Right cardiac atrium (tissue), 1 donor: ENCODE measurements around a stretch of chr15.

- PRO-cap = no peak
Observed at GRCh38 chr15:98732228-98732787, 84.0 kb downstream of the IGF1R start.

DNA sequence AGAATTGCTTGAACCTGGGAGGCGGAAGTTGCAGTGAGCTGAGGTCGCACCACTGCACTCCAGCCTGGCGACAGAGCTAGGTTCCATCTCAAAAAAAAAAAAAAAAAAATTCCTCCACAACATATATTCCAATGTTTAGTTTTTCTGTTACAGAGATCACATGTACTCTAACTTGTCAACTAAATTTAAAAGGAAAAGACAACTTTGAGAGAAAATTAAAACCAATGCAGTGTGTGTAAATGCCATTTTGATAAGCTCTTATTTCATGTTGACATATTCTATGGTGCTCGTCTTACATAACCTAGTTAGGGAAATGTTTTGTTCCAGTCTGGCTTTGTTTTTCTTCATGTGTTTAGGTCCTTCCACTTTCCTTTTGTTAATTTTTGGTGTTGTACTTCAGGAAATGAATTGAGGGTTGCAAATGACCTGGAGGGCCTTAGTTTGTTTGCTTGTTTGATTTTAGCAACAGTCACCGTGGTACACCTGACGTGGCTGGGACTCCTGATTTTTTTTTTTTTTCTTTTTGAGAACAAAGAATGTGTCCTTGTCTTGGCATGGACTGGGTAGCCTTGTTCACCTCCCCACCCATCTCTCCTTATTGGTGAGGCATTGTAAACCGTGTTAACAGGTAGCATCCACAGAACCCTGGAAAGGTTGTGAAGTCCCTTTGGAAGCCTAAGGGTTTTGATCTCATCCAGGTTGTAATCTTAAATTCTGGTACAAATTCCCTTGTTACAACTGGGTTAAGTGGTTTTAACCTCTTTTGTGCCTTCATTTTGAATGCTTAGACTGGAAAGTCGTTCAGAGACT, 114.8 kb downstream of the IGF1R start:
- PRO-cap = no peak

- PRO-cap = no peak
Observed at GRCh38 chr15:98775148-98775990, 127.0 kb downstream of the IGF1R start.

DNA sequence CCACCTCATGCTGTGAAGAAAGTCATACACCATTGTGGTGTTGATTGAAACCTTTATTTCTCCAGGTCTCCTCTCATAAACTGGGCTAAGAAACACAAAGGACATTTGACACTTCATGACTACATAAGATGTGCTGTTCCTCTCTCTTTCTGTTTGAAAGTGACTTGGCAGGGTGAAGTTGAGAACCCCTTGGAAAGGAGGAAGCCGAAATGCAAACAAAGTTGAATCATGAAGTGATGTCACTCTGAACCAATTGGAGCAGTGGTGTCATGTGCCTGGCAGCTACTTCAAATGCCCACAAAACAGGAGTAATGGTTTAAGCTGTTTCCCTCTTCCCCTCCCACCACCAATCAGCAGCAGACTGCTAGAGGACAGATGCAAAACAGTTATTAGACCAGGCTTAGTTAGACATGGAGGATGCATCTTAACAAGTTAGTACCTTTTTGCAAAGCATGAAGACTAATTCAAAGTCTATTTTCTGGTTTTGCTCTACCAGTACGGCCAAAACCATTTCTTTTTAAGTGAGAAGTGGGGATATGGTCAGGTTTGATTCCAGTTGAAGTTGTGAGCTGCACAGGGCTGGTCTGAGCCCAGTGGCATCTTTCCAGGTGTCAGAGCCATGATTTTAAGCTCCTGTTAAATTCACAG, 174.8 kb downstream of the IGF1R start:
- PRO-cap = no peak

DNA sequence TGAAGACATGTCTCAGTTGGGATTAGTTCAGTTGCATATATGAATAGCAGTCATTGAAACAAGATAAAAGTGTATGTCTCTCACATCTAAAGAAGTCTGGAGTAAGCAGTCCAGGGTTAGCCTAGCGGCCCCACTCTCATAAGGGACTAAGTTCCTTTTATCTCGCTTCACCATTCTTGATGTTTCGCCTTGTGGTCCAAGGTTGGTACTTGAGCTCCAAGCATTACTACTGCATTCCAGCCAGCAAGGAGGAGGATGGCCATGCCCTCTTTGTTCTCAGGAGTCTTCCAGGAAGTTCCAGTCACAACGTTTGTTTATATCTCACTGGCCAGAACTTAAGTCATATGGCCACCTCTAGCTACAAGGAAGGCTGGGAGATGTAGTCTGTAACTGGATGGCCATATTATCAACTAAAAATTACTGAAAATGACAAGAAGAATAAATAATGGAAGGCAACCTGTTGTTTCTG, 118.8 kb downstream of the PGPEP1L start:
- PRO-cap = no peak

- PRO-cap = no peak
Observed at GRCh38 chr15:99015529-99015969, 8.0 kb upstream of the PGPEP1L start.

DNA sequence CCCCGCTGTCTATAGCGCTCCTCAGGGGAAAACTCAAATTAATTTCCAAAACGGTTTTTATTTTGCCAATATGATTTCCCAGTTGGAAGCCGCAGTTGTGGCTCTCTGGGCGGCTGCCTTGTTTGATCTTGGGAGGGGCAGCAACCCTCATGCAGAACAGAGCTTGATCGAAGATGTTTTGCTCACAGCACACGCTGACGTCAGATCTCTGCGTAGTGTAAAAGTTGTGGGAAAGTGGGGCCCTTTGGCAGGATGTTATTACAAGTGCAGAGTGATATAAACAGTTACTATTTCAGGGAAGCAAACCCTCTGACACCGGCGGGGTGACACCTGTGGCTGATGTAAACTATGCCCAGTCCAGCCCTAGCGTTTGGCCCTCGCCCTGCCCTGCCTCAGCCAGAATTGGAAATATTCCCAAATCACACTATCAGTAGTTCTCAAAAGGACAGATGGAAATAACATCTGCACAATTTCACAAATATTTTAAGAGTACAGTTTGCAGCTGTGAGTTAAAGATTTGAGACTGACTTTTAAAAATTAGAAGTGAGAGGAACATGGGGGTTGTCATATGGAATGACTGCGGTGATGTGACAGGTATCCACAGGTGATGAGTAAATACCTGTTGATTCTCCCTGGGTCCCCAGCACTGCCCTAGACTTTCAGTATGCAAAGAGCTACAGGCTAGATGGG, 1.7 kb downstream of the SYNM start:
- PRO-cap = no peak

- PRO-cap = no peak
Observed at GRCh38 chr15:99129942-99131001, 25.4 kb downstream of the SYNM start.

DNA sequence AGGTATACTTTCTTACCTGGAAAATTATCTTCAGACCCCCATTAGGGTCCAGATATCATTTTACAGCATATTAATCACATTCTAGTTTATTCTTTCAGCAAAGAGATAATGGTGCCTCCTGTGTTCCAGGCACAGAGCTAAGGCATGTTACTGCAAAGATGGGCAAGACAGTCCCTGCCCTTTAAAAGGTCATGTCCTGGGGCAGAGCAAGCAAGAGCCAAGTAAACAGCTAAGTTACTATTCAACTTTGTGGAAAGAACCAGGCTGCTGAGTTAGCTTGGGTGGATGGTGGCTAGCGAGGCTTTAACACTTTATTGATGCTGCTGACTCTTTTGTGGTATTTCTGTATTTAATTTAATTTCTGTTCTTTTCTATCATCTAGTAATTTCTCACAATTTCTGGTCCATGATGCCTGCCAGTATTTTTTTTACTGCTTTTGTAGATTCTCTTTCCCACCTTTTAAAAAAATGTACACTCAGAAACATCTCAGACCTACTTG, 75.0 kb downstream of the LRRC28 start:
- PRO-cap = no peak

- PRO-cap = no peak
Observed at GRCh38 chr15:99476460-99477073, 89.2 kb upstream of the MEF2A start.

DNA sequence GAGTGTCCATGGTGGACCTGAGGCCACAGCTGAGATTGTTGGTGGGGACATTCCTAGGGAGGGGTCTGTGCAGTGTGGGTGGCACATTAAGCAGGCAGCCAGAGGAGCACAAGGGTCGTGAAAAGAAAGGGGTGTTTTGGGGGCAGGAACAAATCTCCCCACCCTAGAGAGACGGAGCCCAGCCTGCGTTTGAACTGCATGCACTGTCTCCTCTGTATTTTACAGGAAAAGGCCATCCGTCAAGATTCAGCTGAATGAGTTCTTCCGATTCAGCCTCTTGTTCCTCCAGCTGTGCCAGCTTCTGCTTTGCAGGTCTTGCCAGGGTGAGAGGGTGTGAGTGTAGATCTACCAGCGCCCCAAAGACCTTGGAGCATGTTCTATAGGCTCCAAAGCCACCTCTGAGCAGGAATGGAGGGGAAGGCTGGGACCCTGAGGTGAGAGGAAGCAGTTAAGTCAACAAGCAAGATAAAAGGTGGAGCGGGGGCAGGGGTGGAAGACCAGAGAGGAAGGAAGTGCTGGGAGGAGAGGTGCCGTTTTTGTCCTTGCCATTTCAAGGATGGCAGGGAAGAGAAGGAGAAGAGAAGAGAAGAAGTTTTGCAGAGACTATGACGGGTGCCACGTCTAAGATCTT, 80.3 kb upstream of the MEF2A start:
- PRO-cap = no peak

GRCh38 chr15:99574022-99574340, 8.2 kb downstream of the MEF2A start:
- PRO-cap = no peak

DNA sequence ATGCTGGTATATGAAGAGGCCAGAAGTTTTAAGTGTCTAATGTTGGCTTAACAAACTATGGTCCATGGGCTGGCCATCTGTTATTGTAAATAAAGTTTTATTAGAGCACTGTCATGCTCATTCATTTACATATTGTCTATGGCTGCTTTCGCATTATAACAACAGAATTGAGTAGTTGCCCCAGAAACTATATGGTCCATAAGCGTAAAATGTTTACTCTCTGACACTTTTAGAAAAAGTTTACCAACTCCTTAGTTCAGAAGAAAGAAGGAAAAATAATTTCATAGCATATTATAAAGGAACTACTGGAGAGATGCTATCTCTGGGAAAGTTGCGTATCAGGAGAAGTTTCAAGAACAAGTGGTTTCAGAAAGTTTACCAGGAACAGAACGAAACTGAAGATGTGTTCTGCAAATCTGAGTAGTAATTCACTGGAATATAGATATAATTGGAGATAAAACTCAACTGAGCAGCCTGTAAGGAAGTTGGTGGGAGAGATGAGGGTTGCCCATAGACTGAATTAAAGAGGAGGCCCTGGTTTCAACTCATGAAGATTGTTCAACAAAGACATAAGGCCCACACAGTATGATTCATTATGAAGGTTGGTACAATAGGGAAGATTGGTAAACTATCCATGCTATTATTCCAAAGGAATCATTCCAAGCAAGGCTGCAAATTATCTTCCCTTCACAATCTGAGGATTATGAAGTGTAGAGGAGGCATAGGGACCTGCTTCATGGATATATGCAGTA, 68.1 kb downstream of the MEF2A start:
- PRO-cap = no peak

DNA sequence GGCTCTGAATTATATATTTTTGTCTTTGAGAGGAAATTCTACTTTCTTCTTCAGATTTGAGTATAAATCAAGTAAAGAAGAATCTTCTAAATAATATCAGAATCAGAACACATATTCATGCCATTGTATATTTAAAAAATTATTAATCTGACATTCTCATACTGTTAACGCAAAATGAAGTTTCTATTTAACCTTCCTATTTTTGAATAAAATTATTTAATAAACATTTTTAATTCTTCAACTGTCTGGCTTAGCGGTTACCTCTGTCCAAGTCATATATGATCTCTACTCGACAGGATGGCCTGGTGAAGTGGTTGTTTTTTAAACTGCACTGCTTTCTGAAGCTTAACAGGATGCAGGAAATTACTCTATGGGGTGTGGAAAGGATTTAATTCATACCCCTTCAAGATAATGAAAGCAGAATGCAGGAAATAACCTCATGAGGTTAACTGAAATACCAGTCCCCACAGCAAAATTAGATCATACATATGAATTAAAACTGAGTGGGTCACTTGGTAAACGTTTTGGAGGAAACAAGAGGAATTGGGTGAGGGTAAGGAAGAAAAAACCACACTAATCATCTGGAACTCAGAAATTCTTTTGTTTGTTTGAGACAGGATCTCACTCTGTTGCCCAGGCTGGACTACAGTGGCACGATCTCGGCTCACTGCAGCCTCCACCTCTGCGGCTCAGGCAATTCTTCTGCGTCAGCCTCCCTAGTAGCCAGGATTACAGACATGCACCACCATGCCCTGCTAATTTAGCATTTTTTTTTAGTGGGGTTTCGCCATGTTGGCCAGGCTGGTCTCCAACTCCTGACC, 50.2 kb downstream of the LYSMD4 start:
- PRO-cap = no peak

- PRO-cap = no peak
Observed at GRCh38 chr15:99706456-99706996, 26.7 kb downstream of the LYSMD4 start.

GRCh38 chr15:99707322-99707902, 25.8 kb downstream of the LYSMD4 start:
- PRO-cap = no peak

DNA sequence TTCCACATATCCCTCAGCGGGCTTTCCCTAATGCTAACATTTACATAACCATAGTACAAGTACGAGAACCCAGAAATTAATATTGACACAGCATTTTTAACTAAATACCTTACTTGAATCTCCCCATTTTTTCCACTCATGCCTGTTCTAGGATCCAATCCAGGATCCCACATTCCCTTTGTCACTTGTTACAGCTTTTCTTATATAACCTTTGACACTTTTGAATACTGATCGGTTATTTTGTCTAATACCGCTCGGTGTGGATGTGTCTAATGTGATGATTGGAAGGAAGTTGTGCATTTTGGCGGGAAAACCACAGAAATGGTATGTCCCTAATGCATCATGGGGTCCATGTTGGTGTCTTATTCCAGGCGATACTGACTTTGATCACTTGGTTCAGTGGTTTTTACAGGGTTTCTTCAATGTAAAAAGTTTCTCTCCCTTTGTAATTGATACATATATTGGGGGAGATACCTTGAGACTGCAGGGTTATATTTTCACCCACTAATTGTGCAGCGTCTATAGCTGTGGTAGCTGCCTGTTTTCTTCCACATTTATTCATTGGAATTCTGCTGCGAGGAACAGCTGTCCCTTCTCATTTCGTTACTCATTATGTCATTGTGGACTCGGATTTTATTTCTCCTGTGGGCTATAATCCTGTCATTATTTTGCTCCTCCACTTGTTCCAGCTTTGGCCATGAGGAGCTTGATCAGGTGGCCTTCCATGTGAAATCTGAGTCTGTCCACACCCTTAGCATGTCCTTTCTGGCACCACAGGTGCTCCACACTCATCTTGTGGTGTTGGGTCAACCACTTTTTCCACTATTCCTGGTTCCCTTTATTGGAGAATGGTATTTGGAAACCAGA, 15.1 kb downstream of the LYSMD4 start:
- PRO-cap = no peak

GRCh38 chr15:99733541-99734071, 369 bp upstream of the LYSMD4 start:
- PRO-cap = bidirectional peak, plus-strand start at chr15:99733670, minus-strand start at chr15:99733401

GRCh38 chr15:100042830-100043415, 298.9 kb downstream of the ADAMTS17 start:
- PRO-cap = no peak

DNA sequence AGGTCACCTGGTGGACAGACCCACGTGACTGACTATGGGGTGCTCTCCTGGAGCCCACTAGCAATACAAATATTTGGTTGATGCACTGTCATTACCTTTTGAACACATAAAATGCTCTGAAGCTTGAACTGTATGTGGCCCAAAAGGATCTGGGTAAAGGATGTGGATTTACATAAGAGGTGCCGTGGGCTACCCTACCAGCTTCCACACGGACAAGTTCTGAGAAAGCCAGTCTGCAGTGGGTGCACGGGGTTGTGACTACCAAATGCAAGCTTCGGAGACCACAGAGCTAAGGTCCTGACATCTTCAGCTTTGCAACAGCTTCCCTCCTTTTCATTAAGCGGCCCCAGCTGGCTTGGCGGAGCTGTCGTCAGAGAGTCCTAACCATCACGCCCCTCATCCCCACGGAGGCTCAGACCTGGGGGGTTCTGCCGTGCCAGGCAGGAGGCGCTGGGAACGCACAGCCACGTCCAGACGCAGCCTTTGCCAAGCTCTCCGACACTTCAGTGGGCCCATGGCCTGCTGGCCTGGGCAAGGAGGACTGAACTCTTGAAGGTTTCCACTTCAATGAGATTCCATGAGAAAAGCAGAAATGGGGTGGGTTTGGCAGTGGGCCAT, 228.3 kb downstream of the ADAMTS17 start:
- PRO-cap = bidirectional peak, plus-strand start at position 506 of the sequence, minus-strand start at position 508 of the sequence